Brain (tissue), 1 donor: ENCODE measurements around a stretch of chr15.

DNA sequence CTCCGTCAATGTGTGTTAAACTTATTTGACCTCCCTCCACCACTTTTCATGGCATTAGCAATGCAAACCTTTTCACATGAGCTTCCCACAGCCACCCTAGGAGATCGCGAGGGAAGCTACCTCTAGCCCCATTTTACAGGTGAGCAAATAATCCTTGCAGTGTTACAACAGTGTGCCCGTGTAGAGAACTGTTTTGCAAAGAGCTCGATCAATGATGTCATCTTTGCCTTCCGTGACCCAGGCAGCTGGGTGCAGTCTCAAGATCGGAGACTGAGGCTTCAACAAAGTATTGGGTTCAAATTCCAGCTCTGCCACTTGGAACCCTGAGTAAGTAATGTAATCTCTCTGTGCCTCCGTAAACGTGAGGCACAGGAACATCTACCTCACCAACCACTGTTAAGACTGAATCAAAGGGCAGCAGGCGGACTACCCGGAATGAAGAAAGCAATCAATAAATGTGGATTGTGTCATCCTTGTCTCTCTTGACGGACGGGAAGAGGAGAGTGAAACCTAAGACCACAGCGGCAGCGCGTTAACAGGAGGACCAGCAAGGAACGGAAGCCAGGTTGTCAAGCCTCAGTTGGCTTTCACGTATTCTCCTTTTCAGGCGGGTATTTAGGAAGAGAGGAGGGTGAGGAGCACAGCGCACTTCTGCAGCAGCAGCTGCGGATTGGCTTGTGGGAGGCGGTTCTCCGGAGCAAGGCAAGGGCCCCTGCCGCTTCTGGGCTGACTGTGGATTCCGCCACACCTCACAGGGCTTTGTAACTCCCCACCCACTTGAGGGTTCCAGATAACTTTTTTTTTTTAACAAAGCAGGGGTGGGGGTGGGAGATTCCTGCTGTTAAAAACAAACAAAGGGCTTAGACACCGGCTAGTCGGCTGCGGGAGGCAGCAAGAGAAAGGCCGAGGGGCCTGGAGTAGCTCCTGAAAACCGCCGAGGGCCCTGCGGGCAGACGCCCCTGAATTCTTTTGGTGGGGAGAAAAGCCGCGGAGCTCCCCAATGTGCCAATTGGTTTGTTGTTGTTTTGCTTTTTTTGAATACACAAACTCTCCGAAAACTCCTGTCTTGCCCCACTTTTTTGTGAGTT lies 1.4 kb upstream of the SMAD3 start:
- RRBS = no CpG with 5 or more reads among the region's 36 CpGs

GRCh38 chr15:67109069-67110073 lies 44.0 kb downstream of the SMAD3 start:
- RRBS = 80% methylated on average over 1 of the region's 20 CpGs

- RRBS = no CpG with 5 or more reads among the region's 8 CpGs
These were observed 83.0 kb downstream of the SMAD3 start for GRCh38 chr15:67148287-67148935.

GRCh38 chr15:67172455-67172998 lies 81.9 kb downstream of the AAGAB start:
- RRBS = no CpG with 5 or more reads among the region's 9 CpGs

GRCh38 chr15:67181106-67181832 lies 73.2 kb downstream of the AAGAB start:
- RRBS = no CpG with 5 or more reads among the region's 18 CpGs

GRCh38 chr15:67185132-67185635 lies 69.3 kb downstream of the AAGAB start:
- RRBS = no CpG with 5 or more reads among the region's 7 CpGs

DNA sequence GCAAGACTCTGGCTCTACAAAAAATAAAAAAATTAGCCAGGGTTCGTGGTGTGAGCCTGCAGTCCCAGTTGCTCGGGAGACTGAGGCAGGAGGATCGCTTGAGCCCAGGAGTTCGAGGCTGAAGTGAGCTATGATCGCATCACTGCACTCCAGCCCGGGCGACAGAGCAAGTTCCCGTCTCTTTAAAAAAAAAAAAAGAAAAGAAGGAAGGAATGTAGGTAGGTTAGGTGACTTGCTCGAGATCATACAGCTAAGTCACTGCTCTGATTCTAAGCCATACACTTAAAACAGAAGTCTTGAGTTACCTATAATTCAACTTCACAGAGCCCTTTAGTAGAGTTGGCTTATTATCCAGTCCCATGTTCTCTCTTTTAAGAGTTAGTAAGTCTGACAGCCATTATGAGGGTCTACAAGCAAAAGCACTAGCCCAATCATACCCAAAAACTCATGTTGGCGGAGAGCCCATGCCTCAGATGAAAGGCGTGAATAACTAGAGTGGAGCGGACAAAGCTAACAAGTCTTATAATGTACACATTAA lies 819 bp downstream of the AAGAB start:
- RRBS = no CpG with 5 or more reads among the region's 12 CpGs

DNA sequence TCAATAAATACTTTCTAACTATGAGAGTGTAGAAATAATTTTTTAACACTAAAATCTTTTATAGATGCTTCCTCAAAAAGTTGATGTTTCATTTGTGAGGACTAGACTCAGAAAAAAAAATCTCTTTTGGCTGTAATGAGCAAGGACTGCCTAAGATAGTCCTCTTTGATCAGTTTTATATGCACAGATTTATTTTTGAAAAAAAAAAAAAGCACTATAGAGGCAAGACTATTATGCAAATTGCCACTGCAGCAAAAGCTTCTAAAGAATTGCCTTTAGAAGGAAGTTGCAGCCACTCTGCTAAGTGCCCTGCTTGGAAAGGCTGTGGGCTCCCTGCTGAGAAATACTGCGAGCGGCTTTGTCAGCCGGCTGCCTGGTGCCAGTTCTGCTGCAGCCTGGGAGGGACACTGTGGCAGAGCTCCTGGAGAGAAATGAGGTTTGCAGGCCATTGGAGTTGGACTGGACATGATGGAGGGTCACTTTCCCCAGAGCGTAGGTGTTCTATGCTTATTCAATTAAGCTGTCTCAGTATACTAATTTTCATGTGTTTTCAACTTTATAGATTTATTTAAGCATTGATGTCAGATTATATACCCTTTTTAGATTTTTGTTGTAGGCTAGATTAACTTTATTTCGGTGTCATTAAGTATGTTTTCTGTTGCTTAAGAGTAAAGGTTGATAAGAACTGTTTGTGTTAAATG lies 6.4 kb downstream of the MAP2K5 start:
- RRBS = no CpG with 5 or more reads among the region's 5 CpGs

GRCh38 chr15:67746441-67746956 lies 78.8 kb upstream of the SKOR1 start:
- RRBS = no CpG with 5 or more reads among the region's 4 CpGs

DNA sequence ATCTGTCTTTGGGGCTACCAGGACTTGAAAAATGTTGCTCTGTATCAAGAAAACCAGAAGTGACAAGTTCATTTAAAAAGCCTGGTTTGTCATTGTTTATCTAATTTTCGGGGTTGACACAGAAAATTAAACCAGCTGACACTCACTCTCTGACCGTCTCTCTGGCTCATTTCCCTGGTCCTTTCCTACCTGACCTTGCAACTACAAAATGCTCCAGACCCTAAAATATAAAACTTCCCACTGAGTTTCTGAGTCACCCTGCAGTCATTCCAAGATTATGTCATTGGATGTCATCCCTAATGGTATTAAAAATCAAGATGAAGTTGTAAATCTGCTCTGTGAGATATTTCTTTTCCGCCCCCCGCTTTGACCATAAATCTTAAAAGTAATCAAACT lies 32.9 kb upstream of the SKOR1 start:
- RRBS = no CpG with 5 or more reads among the region's 4 CpGs

DNA sequence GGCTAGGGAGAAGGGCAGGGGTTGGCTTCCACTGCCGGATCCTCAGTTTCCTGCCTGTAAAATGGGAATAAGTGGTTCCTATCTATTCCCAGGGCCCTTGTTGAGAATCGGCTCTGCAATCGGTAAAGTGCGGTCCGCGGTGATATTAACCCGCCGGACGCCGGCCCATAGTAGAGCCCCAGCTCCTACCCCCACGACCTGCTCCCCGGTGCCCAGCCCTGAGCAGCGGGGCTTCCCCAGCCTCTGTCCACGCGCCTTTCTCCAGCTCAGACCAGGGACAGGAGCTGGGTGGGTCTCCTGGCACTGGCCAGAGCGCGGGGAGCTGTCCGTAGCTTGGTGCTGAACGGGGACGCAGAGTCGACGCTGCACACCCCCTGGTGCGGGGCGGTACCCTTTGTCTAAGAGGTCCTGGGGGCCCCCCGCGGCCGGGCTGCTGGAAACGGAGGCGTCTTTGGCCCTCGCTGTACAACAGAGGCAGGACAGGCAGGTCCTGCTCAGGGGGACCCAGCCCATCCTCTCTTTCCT lies 4.5 kb upstream of the SKOR1 start:
- RRBS = 8% methylated on average over 7 of the region's 30 CpGs

DNA sequence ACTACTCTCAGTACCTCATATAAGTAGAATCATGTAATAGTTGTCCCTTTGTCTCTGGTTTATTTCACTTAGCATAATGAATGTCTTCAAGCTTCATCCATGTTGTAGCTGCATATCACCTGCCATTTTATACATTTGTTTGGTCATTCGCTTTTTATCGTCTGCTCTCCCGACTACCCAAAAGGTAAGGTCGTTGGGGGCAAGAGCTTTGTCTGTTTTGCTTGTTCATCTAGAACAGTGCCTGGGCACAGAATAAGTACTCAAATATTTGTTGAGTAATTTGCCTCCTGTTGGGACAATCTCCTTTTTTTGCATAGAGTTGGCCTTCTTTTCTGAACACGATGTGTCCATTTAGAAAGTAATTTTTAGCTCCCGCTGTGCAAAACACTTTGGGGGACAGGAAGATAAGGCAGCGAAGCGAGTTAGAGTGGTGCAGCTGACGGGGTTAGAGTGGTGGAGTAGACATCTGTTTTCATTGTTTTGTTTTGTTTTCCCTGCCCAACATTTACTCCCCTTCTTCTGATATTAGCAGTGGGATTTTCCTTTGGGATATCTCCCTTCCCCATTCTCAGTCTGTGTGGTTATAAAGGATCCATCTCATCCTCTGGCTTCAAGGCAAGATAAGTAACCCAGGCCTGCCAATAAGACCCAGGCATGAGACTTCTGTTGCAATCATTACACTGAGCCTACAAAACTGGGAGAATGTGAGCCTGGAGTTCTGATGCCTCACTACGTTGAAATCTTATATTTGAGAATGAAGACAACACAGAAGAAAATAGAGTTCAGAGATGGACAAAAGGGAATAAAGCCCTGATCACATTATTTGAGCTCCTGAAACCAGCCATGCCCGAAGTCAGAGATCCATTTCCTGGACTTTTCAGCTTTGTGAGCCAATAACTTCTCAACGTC lies 98.1 kb downstream of the SKOR1 start:
- RRBS = no CpG with 5 or more reads among the region's 12 CpGs

- RRBS = no CpG with 5 or more reads among the region's 3 CpGs
These were observed 27.1 kb downstream of the PIAS1 start for GRCh38 chr15:68081056-68081811.

GRCh38 chr15:68193453-68194308 lies 11.5 kb downstream of the CALML4 start:
- RRBS = no CpG with 5 or more reads among the region's 6 CpGs

- RRBS = 93% methylated on average over 2 of the region's 17 CpGs
These were observed 2.3 kb upstream of the CALML4 start for GRCh38 chr15:68207105-68208085.

DNA sequence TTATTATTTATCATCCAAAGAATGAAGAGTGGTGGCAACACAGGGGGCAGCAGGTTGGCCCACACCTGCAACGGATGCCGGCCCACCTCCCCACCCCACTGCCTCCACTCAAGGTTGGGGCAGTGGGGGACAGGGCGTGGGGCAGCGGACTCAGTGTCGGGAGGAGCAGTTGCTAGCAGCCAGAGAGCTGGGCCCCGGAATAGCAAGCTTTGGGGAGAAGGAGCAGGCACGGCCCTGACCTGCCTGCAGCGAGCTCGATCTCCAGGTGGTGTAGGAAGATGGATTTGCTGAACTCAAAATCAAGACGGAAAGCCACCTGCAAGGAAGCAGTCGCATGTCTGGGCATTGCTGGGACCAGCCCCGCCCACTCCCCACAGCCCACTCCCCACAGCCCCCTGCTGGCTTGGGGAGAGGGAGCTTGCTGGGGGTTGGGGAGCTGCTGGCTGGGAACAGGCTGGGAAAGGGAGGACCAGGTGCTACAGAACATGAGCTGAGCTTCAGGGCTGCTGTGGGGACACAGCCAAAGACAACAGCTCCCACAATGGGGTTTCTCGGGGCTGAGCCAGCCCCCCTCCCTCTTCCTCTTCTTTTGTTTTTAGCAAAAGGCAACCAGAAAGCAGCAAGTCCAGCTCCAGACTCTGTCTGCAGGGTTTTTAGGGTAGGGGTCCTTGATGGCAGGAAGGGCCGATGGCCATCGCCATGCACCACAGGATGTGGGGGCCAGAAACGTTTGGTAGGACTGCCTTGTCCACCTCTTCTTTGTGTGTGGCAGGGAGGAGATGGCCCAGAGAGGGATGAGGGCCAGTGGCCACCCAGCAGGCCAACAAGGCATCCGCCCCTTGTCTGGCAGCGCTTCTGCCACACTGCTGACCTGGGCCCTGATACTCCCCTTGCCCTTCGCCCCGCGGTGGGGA lies 38.1 kb downstream of the FEM1B start:
- RRBS = no CpG with 5 or more reads among the region's 21 CpGs

DNA sequence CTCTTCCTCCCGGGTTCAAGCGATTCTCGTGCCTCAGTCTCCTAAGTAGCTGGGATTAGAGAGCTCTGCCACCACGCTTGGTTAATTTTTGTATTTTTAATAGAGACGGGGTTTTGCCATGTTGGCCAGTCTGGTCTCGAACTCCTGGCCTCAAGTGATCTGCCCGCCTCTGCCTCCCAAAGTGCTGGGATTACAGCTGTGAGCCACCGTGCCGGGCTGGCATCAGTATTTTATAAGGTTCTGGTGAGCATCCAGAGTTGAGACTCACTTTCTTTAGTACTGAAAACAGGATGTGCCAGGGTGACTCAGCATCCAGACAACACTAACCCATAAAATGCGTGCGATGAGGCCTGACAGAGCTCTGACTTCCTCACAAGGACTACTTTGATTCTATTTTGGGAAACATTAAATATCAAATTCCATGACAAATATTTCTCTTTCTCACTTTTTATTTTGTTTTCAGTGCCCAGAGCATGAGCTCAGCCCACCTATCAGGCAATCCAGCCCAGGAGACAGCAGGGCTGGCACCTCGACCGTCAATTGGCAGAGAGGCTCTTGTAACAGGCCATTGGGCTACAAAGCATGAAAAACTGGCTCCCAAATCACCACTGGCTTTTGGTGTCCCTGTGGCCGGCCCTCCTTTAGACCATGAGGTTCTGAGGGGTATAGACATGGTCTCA lies 74.9 kb downstream of the FEM1B start:
- RRBS = no CpG with 5 or more reads among the region's 14 CpGs

DNA sequence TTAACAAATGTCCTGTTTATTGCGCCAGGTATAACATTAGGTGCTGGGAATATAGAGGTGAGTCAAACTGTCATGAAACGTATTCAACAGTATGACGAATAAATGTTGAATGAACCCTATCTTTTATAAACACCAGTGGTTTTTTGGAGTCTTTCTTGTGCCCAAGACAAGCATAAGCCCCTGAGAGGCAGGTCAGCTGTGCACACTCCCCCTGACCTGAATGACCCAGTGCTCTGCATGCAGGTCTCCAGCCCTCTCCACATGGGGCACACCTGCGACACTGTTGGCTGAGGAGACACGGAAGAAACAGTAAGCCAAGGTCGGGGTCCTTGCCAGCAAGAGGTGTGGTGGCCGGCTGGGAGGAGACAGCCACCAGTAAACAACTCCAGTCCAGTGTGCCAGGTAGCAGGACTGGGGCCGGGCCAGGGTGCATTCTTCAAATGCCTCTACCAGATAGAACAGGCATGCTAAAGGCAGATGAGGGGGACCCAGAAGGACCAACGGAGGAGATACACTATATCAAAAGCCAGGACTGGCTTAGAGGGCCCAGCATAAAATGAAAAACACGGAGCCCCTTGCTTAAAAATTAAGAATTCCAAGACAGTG lies 27.4 kb downstream of the ANP32A start:
- RRBS = 13% methylated on average over 2 of the region's 10 CpGs

GRCh38 chr15:68801783-68802272 lies 18.9 kb downstream of the ANP32A start:
- RRBS = no CpG with 5 or more reads among the region's 3 CpGs

DNA sequence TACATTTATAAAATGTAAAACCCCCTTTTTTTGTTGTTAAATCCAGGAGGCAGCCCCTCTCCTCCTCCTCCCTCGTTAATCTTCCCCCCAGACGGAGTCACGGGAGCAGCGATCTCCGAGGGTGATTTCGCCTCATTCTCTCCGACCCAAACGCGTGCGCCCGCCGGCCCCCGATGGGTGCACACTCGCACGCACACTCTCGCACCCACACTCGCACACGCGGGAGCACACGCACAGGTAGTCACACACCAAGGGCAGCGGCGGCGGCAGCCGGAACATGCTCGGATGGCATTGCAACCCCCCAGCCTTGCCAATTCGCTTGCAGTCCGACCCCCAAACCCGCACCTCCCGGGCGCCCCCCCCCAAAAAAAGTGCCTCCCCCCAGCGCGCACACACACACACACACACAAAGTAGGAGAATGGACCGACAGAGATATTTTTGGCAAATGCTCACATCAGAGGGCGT lies 418 bp downstream of the ANP32A start:
- RRBS = under 1% methylated on average over 13 of the region's 34 CpGs